Mesenchymal stem cell of adipose (primary cell): ENCODE measurements around the genes NQO1 and ATXN1L.

GRCh38 chr16:69703023-69704007 is 23.0 kb downstream of the NQO1 start:
- CAGE, long polyA plus RNA: no peak

GRCh38 chr16:69726055-69727204 is at the start of gene NQO1:
NQO1 (minus strand) TSS chr16:69726560.
- CAGE, long polyA plus RNA: no peak

- CAGE, long polyA plus RNA: no peak
Measured at GRCh38 chr16:69756927-69757344, 2.2 kb upstream of the NOB1 start.

- CAGE, long polyA plus RNA: no peak
Measured at GRCh38 chr16:69763005-69763528, 935 bp downstream of the WWP2 start.

DNA sequence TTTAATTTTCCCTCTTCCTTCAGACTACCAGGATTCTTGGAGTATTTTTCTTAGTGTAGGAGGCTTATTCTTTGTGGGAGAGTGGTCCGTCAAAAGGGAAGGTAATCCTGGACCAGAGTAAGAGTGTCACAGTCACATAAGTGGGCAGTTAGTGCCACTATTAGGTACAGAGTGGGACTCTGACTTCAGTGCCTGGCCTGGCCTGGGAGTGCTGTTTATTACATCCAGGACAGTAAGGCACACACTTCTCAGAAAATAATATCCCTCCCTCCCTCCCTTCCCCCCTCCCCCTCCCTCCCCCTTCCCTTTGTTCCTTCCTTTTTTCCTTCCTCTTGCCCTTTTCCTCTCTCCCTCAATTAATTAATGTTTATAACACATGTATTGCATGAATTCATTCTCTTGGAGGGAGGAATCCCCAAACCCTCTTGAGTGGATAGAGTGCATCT is 62.1 kb downstream of the WWP2 start:
- CAGE, long polyA plus RNA: no peak

DNA sequence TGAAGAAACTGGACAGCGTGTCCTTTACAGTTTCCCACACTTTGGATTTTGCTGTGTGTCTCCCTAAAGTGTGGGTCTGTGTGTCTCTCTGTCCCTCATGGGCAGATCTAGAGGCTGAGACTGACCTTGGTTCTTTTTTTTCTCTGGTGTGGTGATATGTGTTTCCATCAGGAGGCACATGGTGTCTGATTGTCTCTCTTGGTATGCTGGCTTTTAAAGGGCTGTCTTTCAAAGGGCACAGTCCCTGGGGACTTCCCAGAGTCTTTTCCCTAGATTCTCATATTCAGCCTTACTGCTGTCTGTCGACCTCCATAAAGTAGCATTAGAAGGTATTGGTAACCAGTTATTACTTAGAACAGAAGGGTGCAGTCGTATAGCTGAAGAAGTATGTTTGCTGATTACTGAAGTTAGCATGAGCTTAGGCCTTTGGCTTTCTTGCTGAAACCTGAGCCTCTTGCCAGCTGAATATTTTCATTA is 71.2 kb downstream of the WWP2 start:
- CAGE, long polyA plus RNA: no peak

DNA sequence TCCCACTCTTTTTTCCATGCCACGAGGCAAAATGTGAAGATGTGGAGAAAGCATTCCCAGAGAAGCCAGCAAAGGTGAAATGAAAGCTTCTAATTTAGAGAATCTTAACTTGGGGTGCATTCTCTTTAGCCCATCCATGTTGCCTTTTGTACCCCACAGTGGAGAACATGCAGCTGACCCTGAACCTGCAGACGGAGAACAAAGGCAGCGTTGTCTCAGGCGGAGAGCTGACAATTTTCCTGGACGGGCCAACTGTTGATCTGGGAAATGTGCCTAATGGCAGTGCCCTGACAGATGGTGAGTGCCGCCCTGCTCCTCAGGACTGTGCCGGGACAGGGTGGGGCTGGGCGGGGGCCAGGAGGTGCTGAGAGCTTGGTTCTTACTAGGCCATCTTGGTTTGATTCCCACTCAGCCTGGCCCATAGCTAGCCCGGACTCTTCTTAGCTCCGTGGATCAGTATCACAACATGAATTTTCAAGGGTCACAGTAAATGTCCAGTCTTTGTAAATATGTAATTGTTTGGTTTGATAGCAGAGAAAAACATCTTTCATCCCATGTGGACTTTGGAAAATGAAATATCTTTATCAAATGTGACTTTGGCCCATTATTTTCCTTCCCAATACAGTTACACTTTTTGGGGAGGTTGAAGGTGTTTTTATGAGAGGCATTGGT is 78.0 kb downstream of the WWP2 start:
- CAGE, long polyA plus RNA: no peak

- CAGE, long polyA plus RNA: no peak
Measured at GRCh38 chr16:69926670-69927191, 24.4 kb upstream of the CLEC18A start.

GRCh38 chr16:70252681-70253013 is 907 bp upstream of the EXOSC6 start:
- CAGE, long polyA plus RNA: no peak

DNA sequence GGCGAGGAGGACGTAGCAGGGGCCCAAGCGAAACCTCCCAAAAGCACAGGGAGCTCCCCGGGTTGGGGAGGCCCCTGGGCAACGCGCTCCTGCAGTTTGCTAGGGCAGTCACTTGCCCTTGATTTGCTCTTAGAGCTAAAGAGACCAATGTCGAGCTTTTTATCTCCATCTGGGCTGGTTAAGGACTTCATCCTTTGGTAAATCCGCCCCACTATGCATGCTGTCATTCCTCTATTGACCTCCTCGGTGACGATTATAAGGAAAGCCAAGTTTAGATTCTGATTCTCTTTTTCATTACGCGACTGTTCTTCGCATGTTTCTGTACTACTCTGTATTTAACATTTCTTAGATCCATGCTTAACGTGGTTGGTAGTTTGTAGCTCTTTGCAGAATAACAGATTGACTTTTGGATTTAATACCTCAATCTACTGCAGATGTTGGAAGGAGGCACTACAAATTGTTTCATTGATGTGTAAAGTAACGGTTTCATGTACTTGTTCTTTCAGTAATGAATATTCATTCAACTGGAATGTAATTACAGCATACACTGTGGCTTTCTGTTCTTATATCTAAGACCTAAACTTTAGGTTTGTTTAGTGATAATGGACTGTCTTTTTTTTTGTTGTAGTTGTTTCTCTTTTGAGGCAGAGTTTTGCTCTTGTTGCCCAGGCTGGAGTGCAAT is 505 bp downstream of the DDX19A start:
- CAGE, long polyA plus RNA: no peak

GRCh38 chr16:70396485-70397036 is 42.3 kb downstream of the ST3GAL2 start:
- CAGE, long polyA plus RNA: no peak

DNA sequence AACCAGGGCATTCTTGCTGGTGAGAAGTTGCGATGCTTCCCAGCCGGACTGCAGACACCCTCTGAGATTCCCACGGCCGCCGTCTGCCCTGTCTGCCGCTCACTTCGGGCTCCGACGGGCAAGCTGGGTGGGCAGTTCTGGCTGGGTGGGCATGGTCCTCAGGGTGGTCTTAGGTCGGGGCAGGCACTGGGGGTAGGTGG is 592 bp downstream of the IL34 start:
- CAGE, long polyA plus RNA: no peak

- CAGE, long polyA plus RNA: no peak
Measured at GRCh38 chr16:70661006-70662297, 15.1 kb downstream of the IL34 start.

GRCh38 chr16:70735082-70735862 is 49.4 kb upstream of the MTSS2 start:
- CAGE, long polyA plus RNA: no peak

DNA sequence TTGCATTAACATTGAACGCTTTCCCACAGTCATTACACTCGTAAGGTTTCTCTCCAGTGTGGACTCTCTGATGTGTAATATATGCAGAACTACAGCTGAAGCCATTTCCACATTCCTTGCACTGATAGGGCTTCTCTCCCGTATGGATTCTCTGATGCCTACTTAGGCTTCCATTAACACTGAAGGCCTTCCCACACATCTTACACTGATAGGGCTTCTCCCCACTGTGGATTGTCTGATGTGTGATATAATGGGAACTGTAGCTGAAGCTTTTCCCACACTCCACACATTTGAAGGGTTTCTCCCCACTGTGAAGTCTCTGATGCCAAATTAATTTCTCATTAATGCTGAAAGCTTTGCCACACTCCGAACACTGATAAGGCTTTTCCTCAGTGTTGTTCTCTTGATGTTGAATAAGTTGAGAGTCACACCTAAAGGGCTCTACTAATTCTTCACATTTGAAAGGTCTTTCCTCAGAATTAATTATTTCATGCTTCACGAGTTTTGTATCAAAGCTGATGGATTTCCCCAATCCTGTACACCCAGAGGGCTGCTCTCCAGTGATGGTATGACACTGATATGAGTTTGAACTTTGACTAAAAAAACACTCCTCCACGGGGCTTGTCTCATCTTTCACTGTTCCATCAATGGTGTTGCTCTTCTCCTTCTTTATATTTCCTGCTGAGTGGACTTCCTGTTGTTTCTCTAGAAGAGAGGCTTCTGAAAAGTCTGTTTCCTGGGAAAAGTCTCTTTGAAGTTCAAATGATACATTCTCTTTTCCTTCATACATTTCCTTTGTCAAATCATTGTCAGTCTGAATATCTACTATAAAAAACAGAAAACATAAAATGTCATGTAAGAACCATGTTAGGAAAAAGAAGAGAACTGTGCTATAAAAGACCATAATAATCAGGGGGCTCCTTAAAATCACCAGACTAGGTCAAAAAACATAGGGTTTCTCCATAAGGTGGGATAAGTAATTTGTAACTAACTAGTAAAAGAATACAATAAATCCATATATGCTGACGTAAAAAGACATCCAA is 7.5 kb upstream of the TLE7 start:
- CAGE, long polyA plus RNA: no peak

DNA sequence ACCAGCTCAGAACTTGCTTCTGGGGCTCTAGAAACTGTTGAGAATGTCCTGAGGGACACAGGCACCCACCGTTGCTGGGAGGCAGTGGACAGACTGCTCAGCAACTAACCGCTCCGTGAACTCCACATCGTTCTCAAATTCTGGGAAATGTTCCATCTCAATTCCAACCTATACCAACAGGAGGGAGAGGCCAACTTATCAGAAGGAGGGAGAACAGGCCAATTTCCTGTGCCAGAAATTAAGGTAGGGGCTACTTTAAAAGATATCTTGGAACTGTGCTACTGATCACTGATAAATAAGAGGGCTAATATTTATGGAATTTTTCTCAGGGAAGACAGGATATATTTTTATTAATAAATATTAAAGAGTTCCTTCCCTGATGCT is 8.3 kb downstream of the TAT start:
- CAGE, long polyA plus RNA: no peak

DNA sequence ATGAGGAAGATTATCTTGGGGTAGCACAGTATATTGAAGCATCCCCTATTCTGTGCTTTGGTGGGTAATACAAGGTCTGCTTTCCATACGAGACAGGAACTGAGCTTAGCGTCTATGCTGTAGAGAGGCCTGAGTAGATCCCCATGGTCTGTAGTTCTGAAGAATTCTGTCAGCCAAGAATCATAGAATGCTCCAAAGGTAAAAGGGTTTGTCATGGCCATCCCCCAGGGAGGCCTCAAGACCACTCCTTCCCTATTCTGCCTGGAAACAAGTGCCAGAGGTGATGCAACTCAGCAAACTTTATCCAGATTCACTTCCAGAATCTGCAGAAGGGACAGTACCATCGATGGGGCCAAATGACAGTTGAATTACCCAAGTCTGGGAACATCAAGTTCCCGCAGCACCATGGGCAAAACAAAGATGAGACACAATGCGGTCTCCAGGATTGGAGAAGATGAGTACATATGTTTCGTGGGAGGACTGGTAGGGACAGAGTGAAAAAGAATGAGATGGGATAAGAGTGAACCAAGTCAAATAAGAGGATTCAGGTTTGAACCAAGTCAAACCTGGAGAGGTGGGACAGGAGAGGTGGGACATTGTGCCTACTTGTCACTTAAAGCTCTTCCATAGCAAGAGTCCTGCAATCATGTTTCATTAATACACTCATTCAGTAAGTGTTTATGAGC is 13.7 kb upstream of the TAT start:
- CAGE, long polyA plus RNA: no peak

DNA sequence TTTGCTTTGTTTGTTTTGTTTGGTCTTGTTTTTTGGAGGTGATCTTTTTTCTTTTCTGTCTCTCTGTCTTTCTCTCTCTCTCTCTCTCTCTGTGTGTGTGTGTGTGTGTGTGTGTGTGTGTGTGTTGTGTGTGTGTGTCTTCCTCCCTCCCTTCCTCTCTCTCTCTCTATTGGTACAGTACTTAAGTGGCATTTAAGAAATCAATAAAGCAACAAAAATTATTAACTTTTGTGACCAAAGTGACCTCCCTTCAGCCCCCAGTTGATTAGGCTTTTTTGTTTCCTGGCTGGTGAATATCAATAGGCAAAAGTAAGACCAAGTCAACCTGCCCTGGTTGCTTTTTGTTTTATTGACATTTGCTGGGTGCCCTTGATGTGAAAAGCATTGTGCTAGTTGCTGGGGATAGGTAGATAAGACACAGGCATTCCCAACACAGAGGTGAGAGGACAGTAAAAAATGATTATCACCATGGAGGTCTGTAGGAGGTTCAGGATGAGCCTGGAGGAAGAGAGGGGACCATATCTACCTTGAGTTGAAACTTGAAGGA is 16.7 kb upstream of the TAT start:
- CAGE, long polyA plus RNA: no peak

DNA sequence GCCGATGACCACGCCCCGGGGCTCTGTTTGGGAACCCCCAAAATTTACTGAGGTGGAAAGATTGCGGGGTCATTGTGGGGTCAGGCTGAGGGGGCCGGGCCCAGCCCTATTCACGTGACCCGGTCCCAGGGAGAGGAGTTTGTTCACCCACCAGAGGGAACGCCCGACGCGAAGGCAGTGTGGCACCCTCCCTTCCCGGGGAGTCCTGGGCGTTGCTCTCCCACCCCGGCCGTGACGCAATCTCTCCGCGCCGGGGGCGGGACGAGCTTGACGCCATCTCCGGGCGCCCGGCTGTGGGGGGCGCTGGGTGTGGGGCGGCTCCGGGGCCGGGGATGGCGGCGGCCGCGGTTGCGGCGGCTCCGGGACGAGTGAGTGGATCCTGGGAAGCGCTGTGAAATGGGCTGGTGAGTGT is at the start of gene ATXN1L:
TSS of gene ATXN1L (plus strand) at position 276 of the 412 bp plus-strand sequence.
- CAGE, long polyA plus RNA: no peak

- CAGE, long polyA plus RNA: no peak
Measured at GRCh38 chr16:71873289-71873492, 10.8 kb downstream of the ZNF821 start.